Renal cortical epithelial cell (primary cell): ENCODE measurements around a stretch of chr2.

DNA sequence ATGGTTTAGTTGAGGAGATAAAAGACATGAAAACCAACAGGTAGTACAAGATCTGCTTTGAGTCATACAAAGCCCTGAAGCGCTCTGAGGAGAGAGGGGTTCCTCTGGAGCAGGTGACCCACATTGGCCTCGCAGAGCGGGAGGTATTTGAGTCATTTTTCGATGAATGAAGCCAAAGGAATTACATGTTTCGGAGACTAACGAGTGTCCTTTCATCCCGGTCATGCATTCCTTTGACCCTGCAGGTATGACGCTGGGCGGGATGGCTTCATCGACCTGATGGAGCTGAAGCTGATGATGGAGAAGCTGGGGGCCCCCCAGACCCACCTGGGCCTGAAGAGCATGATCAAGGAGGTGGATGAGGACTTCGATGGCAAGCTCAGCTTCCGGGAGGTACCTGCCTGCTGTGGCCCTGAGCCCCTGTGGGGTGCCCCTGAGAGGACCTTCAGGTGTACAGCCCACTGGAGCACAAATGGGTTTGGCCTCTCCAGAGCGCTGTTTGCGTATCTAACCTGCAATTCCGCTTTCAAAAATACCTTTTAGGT is 29.2 kb downstream of the EFHD1 start:
- RRBS: no CpG with 5 or more reads among the region's 15 CpGs

DNA sequence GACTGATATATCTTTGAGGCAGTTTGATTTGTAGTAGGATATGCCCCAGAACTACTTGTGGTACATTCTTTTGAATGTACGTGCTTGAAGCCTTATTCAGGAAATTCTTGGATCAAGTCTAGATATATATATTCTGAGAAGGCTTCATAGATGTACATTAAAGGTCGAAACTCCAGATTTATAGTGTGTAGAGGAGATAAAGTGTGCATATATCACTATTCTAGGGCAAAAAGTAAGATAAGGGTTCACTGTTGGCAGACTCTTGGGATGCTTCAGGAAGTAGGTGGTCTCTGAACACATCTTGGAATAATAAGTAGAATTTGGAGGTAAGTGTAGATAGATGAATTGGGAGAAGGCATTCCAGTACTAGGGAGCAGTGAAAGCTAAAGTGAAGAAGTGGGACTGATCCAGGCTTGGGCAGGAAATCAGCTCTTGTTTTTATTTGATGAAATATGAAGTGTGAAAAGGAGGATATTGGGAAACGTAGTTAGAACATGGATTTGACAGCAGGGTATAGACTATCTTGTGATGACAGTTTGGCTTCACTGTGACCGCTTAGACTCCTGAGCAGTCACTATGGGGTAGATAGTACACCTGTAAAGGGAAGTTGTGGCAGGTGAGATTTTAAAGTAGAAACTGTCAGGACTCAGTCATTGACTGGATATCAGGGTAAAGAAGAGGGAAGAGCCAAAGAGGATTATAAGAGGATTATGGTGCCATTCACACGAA is 16.5 kb upstream of the KCNJ13 start:
- RRBS: no CpG with 5 or more reads among the region's 5 CpGs

GRCh38 chr2:232794634-232795071 is 18.3 kb upstream of the KCNJ13 start:
- RRBS: no CpG with 5 or more reads among the region's 5 CpGs

DNA sequence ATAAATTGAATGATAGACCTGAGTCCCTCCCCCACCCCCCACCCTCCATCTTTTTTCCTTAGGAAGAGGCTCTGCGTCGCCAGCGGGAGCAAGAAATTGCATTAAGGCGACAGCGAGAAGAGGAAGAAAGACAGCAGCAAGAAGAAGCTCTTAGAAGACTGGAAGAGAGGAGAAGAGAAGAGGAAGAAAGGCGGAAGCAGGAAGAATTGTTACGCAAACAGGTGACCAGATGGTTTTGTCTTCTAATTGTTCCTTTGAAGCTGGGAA is 43.3 kb upstream of the KCNJ13 start:
- RRBS: no CpG with 5 or more reads among the region's 7 CpGs

DNA sequence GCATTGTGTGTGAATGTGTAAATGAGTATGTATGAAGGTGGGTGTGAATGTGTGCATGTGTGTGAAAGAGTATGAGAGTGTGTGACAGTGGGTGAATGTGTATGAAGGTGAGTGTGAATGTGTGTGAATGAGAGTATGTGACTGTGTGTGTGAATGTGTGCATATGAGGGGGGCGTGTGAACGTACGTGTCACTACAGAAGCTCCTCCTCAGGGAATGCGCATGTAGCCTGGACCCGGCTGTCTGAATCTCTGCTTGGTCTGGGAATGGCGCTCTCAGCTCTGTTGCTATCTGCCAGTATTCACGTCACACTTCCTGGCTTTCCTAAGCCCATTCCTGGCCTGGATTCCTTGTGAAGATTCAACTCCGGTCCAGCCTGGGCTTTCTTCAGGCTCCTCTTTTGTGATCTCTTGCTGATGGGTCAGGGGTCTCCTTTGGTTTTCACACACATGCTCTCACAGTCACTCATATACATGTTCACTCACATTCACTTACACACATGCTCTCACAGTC is 29.1 kb downstream of the SNORC start:
- RRBS: no CpG with 5 or more reads among the region's 8 CpGs

DNA sequence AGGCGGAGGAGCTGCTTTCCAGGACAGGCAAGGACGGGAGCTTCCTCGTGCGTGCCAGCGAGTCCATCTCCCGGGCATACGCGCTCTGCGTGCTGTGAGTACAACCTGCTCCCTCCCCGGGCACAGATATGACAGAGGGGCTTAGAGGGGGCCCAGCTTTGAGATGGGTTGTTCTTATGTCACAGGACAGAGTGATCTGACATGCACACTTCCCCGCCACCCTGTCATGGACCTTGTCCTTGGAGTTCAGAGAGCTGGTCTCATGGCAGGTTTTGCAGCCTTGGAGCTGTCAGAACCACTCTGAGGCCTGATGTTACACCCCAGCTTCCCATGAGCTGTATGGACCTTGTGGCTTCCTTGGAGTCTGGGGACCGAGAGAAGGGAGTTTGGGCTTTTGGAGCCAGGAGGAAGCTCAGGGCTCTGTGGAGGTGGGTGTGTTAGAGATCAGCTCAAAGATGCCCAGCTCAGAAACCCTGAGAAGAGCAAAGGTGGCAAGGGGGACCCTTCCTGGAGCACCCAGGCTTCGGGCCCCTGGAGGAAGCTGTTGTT is 451 bp downstream of the INPP5D start:
- RRBS: 92% methylated on average over 5 of the region's 13 CpGs

DNA sequence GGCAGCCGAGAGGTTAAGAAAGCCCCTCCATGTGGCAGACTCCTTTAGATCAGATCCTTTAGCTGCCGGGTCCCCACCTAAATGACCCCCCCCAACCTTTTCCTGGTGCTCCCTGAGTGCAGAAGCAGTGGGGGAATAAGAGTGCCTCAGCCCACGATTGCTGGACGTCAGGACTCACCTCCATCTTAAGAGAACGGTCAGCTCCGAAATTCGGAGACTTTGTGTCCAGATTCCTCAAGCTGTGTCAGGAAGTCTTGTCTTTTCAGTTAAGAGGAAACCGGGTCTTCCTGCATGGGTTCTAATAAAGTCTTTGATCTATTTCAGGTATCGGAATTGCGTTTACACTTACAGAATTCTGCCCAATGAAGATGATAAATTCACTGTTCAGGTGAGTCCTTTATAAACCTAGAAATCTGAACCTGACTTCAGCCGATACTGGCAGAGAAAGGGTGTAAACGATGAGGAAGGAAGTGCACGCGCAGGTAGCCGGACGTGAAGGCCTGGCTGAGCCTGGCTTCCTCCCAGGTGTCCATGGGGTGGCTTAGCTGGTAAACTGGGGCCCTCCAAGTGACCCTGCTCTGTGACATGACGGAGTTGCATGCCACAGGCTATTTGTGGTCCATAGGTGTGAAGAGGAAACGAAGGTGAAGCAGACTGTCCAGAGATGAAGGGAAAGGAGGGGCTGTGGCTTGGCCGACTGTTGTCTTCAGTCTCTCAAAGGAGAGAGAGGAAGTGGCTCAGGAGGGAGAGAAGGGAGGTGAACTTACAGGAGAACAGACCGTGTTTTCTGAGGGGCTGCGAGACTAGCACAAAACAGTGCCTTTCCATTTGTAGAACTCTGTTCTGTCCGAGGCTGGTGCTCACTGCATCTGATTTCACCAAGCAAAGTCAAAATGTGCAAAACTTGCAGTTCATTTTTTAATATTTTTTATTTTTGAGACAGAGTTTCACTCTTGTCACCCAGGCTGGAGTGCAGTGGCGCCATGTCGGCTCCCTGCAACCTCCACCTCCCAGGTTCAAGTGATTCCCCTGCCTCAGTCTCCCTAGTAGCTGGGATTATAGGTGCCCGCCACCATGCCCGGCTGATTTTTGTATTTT is 19.2 kb downstream of the INPP5D start:
- RRBS: no CpG with 5 or more reads among the region's 26 CpGs

DNA sequence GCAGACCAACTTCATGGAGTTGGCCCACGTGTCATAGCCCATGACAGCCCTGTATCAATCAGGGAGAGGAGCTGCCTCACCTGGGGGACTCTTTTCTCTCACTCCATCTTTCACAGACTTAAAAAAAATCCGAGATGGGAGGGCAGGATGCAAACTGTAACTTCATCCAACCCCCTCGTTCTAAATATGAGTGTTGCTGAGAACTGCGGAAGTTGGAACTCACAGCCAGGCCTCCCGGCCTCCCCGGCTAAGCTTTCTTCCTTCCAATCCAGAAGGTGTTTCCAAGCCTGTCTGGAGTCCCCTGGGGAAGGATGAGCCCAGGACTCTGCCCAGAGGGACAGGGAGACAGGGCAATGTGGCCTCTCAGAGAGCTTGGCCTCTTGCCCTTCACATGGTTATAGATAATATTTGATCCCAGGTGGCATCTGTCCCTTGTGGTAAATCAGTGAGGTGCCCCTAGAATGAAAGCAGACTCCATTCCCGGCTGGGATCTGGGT is 22.5 kb downstream of the INPP5D start:
- RRBS: no CpG with 5 or more reads among the region's 7 CpGs

DNA sequence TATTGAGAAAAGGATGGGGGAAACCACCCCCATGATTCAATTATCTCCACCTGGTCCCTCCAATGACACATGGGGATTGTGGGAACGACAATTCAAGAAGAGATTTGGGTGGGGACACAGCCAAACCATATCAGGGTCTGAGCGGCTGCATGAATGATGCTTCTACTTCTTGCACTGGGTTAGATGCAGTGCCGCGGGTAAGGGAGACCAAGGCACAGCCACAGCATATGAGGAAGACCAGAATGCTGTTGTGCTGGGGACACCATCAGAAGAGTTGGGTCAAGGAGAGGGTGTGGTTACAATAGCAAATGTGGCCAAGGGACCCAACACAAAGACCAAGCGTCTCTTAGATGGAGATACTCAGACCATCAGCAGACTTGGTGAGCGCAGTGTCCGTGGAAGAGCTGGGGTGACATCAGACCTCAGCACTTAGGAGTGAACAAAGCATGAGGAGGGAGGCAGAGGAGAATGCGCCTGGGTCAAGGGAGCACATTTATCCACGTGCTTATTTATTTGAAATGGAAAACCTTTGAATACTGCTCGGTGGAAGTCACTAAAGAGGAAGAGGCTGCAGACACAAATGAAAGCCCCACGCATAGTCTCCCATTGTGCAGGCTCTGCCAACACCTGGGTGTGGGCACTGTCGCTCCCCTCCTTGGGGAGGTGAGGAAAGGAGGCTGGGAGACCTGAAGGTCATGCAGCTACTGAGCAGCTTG is 60.0 kb upstream of the ATG16L1 start:
- RRBS: no CpG with 5 or more reads among the region's 12 CpGs

- RRBS: no CpG with 5 or more reads among the region's 6 CpGs
Measured at GRCh38 chr2:233267460-233268212, 16.2 kb downstream of the ATG16L1 start.

DNA sequence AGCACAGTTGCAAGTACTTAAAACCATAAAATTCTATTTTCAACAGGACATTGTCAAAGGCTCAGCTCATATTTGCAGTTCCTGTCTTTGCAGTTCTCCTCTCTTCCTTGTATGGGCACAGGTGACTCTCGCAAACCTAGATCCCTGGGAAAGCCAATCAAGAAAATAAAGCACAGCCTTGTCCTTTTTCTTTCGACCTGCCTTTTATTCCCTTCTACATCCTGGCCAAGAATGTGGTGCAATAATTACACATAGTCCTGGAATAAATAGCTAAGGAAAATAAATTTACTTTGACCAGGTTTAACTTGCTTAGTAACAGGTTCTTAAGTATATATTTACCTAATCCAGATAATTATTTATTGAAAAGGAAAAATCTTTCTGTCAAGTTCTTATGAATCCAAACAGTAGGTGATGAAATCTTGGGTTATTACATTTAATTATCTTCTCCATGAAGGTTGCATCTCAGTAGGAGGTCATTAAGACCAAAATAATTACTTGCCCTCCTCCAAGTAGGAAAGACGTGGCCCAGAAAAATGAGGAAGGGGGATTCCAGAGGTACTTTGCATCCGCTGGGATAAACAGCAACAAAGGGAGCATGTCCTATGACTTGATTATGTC is 20.3 kb downstream of the ATG16L1 start:
- RRBS: no CpG with 5 or more reads among the region's 4 CpGs

GRCh38 chr2:233355834-233356330 is 1.6 kb downstream of the DGKD start:
- RRBS: no CpG with 5 or more reads among the region's 11 CpGs

GRCh38 chr2:233481491-233482328 is 84.9 kb downstream of the USP40 start:
- RRBS: no CpG with 5 or more reads among the region's 22 CpGs

DNA sequence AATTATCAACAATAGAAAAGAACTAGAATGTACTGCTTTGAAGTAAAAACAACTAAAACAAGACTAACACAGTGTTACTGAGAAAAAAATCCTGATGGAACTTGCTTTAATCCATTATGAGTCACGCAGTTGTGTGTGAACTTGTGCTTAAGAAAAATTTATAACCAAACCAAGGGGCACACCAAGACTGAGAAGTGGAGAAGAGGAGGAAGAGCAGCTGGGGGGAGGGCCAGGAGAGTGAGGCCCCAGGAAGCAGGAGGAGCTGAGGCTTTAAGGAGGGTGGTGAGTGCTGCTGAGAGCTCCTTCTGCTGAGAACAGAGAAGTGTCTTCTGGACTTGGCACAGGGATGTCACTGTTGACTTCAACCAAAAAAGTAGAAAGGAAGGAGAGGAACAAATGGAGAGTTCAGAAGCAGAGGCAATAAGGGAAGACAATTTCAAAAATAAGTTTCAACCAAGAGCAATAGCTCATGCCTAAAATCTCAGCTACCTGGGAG is 9.1 kb downstream of the USP40 start:
- RRBS: no CpG with 5 or more reads among the region's 1 CpG

GRCh38 chr2:233766239-233766860 is 6.3 kb downstream of the UGT1A1 start:
- RRBS: 96% methylated on average over 3 of the region's 15 CpGs

- RRBS: 1% methylated on average over 6 of the region's 22 CpGs
Measured at GRCh38 chr2:233853714-233854161, 597 bp downstream of the HJURP start.

- RRBS: no CpG with 5 or more reads among the region's 8 CpGs
Measured at GRCh38 chr2:233979690-233980391, 62.7 kb downstream of the TRPM8 start.

DNA sequence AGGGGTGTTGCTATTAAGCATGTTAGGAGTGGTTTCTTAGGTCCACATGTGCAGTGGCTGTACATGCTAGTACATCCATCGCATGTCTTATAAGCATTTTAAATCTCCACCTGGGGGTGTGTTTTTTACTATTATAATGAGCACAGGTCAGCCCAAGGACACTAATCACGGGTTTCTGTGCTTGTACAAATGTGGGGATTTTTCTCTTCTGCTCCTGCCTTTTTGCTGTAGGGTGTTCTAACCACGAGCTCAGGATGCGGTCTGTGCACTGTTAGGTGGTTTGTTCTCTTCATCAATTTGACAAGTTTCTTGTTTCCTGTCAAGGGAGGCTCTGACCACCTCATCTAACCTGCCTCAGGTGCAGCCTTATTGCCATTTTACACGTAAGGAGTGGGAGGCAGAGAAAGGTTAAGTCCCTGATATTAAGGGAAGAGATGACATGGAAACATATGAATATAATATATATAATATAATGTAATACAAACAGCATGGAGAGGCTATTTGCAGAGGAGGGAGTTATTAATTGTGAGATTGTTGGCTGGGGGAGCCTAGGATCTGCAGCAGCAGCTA is 60.0 kb upstream of the SPP2 start:
- RRBS: no CpG with 5 or more reads among the region's 5 CpGs

DNA sequence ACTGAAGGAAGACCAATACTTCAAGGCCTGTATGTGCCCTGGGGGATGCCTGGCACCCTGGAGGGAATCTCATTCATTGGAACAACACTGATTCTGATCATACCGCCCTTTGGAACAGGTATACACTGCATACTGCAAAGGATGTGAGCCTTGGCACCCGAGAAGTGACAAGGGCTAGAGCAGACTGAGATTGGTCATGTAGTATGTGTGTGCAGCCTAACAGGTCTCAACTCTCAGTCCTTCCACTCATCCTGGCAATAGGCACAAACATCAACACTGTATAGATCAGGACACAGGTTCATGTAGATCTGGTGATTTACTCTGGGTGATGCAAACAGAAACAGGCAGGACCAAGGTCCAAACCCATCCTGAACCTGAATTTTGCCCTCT is 151.3 kb downstream of the SPP2 start:
- RRBS: no CpG with 5 or more reads among the region's 2 CpGs

DNA sequence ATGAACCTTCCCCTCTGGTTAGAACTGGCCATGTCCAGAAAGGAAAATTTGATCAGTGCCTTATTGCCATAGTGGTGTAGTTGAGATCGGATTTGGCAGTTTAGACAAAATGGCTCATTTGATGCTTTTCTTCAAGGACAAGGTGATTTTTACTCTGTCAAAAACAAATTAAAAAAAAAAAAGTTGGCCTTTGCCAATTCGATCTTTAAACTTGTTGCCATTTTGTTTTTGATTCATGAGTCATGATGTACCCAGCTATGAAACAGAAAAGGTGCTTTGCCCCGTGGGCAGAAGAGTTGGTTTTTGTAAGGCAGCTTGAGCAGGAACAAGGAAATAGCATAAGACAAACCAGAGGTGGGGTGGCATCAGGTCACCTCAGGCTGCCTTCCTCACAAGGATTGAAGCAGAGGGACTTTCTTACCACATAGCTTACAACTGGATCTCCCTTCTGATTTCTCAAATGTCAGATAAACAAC is 123.9 kb downstream of the ARL4C start:
- RRBS: no CpG with 5 or more reads among the region's 3 CpGs